Measurements from ENCODE around the gene ADTRP.

- RRBS = no CpG with 5 or more reads among the region's 7 CpGs
These were observed 32.3 kb upstream of the ERVFRD-1 start for GRCh38 chr6:11143808-11144199.

DNA sequence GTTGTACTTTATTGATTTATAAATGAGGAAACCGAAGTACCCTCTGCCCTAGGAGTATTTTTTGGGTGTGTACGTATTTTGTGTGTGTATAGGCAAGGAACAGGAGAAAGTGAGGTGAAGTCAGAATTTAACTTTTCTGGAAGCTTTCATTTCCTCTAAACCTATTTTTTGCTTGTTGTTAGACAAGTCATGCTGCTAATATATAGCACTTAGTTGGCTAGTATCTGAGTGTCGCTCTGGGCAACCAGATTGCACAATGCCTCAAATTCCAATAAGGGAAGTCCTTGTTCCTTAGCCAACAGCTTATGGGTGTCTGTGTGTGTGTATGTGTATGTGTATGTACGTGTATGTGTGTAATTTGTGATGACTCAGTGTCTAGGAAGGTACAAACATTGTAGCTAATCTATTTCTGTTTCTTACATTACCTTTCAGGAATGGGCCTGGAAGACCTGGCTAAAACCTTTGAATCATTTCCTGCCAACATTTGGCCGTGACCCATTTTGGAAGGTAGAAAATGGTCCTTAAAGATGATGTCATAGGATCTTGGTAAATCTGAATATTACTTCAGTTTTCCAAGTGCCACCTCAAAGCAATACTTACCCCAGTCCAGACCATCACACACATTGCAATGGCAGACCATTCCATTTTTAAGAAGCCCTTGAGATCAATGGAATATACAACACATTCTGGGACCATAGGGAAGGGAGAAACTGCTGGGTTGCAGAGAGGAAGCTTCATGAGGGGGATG is 25.3 kb downstream of the NEDD9 start:
- RRBS = no CpG with 5 or more reads among the region's 5 CpGs

DNA sequence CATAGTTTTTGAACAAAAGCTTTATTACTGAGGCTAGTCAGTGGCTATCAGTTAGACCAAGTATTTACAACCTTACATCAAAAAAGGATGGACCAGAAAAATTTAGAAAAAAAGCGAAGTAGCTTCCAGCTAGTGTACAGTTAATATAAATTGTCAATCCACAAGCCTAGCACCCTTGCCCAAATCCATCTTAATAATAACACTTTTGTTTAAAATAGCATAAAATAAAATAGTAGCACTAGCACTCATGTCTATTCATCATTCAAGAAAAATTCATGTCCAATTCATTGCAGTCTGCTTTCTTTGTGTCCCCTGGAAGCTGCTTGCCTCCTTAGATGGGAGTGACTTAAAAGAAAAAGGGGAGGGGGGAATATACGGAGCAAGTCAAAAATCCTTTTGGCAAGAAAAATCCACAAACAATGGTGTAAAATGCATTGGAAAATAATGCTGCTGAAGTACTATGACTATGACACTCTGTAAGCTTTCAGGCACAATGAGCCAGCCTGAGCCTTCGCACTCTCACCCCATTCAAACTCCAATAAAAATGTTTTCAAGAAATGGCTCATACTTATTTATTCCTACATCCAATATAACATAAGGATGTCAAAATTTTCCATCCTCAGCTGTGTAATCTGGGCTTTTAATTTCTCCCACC is 985 bp downstream of the NEDD9 start:
- RRBS = no CpG with 5 or more reads among the region's 3 CpGs

- RRBS = no CpG with 5 or more reads among the region's 10 CpGs
These were observed 19.2 kb upstream of the NEDD9 start for GRCh38 chr6:11251381-11252372.

DNA sequence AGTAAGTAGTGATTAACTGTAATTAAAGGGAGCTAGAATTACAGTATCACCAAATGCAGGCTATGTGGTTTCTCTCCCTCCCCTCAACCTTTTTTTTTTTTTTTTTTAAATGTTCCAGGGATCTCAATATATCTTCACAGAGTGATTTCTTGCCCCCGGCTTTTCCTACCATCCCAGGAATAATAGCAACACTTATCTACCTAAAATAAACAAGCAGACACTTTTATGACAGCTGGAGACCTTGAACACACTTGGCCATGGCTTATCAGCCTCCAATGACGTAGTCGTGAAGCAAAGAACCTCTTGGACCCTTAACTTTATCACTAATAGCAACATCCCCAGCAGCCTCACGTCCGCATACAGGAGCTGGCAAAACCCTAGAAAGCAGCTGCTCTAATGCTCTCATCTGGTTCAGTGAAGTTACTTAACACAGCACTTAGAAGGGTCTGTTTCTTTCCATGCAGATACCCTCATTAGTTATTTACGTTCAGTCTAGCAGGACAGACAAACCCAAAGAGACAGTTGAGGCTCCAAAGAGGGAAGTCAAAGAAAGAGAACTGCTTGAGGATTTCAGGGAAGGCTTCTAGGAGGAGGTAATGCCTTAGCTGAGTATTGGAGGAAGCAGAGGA is 37.9 kb upstream of the NEDD9 start:
- RRBS = no CpG with 5 or more reads among the region's 6 CpGs

DNA sequence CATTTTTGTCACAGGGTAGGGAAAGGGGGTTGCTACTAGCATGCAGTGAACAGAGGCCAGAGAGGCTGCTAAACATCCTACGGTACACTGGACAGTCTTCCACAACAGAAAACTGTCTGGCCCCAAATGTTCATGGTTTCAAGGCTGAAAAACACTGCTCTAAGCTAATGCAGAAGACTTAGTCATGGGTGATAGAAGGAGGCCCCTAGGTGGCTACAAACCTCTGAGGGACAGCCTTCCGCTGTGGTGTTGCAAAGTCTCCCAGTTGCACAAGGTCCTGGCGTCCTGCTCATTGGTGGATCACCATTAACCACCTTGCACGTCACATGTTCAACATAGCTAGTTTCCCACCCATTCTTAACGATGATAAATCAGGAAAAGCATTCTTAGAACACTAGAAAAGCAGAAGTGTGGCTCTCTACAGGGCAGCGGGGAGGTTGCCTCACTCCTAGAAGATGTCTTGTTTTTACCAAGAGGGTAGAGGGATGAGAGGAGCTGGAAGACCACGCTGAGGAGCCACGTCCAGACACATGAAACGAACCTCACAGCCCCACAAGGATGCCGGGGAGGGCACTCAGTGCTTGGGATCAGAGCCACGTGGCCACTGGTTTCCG is 91.2 kb upstream of the NEDD9 start:
- RRBS = no CpG with 5 or more reads among the region's 12 CpGs

GRCh38 chr6:11354053-11354706 is 121.7 kb upstream of the NEDD9 start:
- RRBS = no CpG with 5 or more reads among the region's 6 CpGs

GRCh38 chr6:11366579-11367100 is 134.2 kb upstream of the NEDD9 start:
- RRBS = no CpG with 5 or more reads among the region's 7 CpGs

DNA sequence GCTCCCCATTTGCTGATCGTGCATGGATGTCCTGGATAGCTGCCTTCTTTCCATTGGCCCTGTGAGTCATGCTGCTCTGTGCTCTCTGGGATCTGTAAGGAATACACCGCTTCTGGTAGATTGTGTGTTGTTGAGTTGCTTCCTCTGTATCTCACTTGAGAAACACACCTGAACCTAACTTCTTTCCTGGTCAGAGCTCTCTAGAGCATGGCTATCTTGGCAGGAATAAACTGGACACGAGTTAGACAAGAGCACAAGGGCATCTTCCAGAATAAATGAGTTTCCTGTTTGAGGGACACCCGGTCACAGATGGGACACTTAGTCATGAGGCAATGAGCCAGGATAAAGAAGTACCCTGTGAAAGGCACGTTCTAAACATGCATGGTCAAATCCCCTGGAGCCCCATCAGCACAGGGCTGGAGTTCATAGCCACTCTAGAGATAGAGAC is 99.6 kb upstream of the TMEM170B start:
- RRBS = no CpG with 5 or more reads among the region's 5 CpGs

DNA sequence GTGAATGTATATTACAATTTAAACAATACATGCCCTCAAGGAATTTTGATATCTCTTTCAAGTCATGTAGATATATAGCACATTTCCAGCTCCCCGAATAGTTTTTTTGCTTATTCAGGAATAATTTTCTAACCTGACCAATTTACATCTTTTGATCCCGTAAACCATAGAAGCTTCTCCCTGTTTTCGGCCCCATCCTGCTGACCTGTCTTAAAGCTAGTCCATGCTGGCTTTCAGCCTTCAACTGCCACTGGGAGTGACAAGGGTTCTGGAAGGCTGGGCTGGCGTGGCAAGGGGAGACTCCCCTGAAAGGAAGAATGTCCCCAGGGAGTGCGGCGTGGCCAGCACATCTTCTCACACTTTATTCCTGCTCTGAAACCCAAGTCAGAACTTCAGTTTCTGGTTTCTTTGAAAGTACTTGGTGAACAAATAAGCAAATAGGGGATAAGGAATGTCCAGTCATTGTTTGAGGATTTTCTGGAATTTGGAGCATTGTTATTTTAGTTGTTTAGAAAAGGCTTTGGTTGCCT is 71.6 kb downstream of the TMEM170B start:
- RRBS = no CpG with 5 or more reads among the region's 6 CpGs

DNA sequence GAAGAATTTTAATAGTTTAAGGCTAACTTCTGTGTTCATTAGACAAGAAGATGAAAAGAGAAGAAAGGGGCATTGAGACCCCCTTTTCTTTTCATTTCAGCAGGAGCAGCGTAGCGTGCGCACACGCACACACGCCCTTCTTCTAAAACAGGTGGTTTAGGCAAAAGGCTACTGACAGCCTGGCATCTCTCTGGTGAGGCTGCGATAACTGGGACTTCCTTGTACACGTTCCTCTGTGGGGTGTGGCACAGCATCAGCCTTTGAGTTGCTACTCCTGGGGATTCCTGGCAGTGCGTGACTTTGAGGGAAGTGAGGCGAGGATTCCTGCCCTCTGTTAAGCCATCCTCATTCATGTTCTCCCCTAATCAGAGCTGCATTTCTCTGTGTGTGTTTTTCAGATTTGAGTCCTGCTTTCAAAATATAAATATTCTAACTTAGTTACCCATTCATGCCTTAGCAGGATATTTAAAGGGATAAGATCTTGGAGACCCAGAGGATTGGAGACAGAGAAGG is 94.7 kb downstream of the TMEM170B start:
- RRBS = no CpG with 5 or more reads among the region's 9 CpGs

GRCh38 chr6:11712578-11713093 is 66.0 kb downstream of the ADTRP start:
- RRBS = no CpG with 5 or more reads among the region's 8 CpGs

- RRBS = 98% methylated on average over 4 of the region's 11 CpGs
These were observed at the start of gene ADTRP for GRCh38 chr6:11778468-11779051. Gene ADTRP, minus strand, starts transcription at chr6:11778803.

DNA sequence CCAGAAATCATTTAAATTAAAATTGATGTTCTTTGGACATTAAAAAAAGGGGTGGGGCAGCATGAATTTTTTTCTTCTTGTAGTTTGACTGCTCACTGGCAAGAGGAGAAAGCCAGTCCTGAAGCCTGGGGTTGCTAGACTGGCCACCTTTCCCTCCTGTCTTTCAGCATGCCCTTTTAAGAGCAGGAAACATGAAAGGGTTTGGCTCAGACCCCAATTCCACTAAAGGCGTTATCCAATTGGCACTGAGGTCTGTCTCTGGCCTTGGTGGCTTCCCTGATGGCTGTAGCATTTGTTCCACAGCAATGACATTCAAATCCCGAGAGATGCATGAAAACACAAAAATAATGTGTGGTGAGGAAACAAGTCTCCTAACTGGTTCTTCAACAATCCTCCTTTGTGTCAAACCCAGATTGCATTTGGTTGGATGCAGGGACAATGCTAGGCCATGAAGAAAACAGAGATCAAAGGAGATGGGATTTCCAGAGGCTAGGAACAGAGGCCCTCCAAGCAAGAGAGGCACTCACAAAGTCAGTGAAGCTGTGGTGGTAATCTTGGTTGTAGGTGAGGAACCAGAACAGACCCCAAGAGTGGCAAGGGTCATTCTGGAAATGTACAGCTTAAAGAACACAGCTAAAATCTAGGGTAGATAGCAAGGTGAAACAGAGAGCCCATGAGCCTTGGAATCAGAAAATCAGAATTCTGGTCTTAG is 56.5 kb upstream of the ADTRP start:
- RRBS = no CpG with 5 or more reads among the region's 2 CpGs

GRCh38 chr6:11921082-11921501 is 91.0 kb upstream of the HIVEP1 start:
- RRBS = no CpG with 5 or more reads among the region's 6 CpGs

GRCh38 chr6:11937101-11937439 is 75.0 kb upstream of the HIVEP1 start:
- RRBS = no CpG with 5 or more reads among the region's 2 CpGs

- RRBS = no CpG with 5 or more reads among the region's 16 CpGs
These were observed 5.3 kb downstream of the HIVEP1 start for GRCh38 chr6:12017228-12017992.

GRCh38 chr6:12328618-12329092 is 38.5 kb downstream of the EDN1 start:
- RRBS = no CpG with 5 or more reads among the region's 3 CpGs

GRCh38 chr6:13013362-13014493 is 297.2 kb downstream of the PHACTR1 start:
- RRBS = 10% methylated on average over 47 of the region's 95 CpGs

- RRBS = no CpG with 5 or more reads among the region's 11 CpGs
These were observed 98.7 kb downstream of the TBC1D7 start for GRCh38 chr6:13229434-13230214.